Melanocyte of skin (primary cell): ENCODE measurements around the genes RBM46, NPY2R and GASK1B.

DNA sequence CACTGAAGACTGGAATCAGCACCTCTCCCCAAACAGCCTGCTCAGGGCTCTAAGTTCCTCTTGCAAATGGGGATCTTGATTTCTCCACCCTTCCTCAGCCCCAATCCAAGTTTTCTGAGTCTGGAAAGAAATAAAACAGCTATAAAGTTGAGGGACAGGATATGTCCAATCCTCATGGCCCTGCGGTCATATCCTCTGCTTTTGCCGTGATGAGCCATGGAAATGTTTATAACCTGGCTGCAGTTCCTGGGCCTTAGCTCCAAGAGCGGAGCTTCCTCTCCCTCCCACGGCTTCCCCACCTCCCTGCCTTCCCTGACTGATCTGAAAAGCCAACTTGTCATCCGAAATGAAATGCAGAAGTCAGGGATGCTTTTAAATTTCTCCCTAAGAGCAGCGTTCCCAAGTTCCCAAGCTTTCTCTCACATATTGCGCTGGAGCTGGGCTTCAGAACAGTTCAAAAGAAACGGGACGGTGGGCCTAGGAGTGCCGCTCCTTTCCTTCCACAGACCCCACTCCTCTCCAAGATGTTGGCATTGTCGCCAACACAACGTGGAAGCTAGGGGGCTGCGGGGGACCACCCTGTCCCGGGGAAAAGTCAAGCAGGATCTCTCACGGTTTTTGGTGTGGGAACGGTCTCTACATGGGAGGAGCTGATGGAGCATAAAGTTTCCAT is 221.6 kb upstream of the SFRP2 start:
- CAGE, long polyA plus RNA, 2 experiments, result no peak in any of the 2 experiments

- CAGE, long polyA plus RNA, 2 experiments, result no peak in any of the 2 experiments
Observed at GRCh38 chr4:154043750-154044294, 254.9 kb upstream of the SFRP2 start.

DNA sequence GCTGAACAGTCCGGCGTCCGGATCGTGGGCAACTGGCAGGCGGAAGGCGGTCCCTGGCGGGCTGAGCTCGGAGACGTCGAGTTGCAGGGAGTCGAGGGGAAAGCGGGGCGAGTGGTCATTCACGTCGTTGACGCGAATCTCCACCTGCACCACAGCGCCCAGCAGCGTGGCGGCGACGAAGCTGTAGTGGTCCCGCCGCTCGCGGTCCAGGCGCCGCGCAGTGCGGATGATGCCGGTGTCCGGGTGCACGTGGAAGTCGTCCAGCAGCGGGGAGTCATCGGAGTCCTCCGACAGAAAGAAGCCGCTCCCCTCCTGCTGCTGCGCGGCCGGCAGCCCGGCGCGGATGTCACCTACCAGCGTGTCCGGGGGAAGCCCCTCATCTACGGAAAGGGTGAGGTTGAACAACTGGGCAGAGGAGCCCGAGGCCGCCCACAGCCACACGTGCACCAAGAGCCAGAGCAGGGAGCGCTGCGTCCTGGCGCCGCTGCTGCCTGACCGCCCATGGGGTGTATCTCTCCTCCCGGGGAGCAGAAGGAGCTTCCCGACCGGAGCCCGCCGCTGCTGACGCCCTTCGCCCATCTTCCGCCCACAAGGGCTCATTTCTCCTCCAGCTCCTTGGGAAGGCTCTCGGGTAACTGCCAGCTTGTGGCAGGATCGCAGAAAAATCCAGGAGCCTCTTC is 703 bp downstream of the DCHS2 start:
- CAGE, long polyA plus RNA, 2 experiments, result no peak in any of the 2 experiments

DNA sequence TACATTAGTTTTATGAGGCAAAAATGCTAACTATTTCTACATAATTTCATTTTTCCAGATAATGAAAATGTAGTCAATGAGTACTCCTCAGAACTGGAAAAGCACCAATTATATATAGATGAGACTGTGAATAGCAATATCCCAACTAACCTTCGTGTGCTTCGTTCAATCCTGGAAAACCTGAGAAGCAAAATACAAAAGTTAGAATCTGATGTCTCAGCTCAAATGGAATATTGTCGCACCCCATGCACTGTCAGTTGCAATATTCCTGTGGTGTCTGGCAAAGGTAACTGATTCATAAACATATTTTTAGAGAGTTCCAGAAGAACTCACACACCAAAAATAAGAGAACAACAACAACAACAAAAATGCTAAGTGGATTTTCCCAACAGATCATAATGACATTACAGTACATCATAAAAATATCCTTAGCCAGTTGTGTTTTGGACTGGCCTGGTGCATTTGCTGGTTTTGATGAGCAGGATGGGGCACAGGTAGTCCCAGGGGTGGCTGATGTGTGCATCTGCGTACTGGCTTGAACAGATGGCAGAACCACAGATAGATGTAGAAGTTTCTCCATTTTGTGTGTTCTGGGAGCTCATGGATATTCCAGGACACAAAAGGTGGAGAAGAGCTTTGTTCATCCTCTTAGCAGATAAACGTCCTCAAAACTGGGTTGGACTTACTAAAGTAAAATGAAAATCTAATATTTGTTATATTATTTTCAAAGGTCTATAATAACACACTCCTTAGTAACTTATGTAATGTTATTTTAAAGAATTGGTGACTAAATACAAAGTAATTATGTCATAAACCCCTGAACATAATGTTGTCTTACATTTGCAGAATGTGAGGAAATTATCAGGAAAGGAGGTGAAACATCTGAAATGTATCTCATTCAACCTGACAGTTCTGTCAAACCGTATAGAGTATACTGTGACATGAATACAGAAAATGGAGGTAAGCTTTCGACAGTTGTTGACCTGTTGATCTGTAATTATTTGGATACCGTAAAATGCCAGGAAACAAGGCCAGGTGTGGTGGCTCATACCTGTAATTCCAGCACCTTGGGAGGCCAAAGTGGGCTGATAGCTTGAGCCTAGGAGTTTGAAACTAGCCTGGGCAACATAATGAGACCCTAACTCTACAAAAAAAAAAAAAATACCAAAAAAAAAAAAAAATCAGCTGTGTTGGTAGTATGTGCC is 5.1 kb downstream of the FGB start:
- CAGE, long polyA plus RNA, 2 experiments, result no peak in any of the 2 experiments

DNA sequence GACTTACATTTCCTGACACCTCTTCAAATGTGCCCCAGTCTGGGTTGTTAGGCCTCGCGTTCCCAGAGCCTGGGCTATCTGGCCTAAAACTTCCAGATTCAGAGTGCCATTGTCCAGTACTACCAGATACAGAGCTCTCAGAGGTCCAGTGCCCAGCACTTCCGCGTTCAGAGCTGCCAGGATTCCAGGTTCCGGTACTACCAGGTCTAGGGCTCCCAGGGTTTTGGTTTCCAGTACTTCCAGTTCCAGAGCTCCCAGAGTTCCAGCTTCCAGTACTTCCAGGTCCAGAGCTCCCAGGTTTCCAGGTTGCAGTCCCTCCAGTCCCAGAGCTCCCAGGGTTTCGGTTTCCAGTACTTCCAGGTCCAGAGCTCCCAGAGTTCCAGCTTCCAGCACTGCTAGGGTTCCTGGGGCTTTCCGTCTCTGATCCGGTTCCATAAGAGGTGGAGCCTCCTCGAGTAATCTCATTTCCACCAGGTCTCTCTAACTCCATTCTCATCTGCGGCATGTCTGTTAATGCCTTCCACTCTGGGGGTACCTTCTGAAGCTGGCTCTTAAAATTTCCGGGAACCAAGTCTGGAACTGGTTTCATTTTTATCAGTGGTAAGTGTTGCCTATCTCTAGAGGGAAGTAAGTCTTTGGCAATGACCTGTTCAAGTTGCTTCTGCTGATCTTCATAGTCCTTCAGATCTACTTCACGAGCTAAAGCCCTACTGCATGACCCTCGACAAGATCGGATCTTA is 4.2 kb downstream of the FGA start:
- CAGE, long polyA plus RNA, 2 experiments, result no peak in any of the 2 experiments

DNA sequence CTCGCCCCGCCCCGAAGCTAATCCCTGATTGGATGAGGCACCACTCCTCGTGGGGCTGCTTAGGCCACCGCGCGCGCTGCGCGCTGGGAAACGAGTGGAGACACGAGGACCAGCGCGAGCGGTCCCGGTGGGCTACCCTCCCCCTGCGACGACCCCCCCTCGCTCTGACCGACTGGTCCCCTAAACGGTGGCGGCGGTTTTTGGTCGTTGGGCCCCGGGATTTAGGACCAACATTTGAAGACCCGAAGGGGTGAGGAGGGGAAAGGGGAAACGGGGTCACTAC is at the start of gene RBM46:
TSS of gene RBM46 (plus strand) at position 86 of the 283 bp plus-strand sequence.
- CAGE, long polyA plus RNA, 2 experiments, result no peak in any of the 2 experiments

GRCh38 chr4:155208270-155209244 is at the start of gene NPY2R:
Gene NPY2R (plus strand): TSS chr4:155208636.
- CAGE, long polyA plus RNA, 2 experiments, result no peak in any of the 2 experiments

GRCh38 chr4:155352713-155353162 is 24.0 kb downstream of the MAP9 start:
- CAGE, long polyA plus RNA, 2 experiments, result no peak in any of the 2 experiments

GRCh38 chr4:155544396-155544817 is 122.2 kb upstream of the GUCY1A1 start:
- CAGE, long polyA plus RNA, 2 experiments, result no peak in any of the 2 experiments

- CAGE, long polyA plus RNA, 2 experiments, result no peak in any of the 2 experiments
Observed at GRCh38 chr4:155953006-155953417, 654 bp downstream of the CTSO start.

- CAGE, long polyA plus RNA, 2 experiments, result no peak in any of the 2 experiments
Observed at GRCh38 chr4:156957961-156958827, 13.4 kb downstream of the PDGFC start.

DNA sequence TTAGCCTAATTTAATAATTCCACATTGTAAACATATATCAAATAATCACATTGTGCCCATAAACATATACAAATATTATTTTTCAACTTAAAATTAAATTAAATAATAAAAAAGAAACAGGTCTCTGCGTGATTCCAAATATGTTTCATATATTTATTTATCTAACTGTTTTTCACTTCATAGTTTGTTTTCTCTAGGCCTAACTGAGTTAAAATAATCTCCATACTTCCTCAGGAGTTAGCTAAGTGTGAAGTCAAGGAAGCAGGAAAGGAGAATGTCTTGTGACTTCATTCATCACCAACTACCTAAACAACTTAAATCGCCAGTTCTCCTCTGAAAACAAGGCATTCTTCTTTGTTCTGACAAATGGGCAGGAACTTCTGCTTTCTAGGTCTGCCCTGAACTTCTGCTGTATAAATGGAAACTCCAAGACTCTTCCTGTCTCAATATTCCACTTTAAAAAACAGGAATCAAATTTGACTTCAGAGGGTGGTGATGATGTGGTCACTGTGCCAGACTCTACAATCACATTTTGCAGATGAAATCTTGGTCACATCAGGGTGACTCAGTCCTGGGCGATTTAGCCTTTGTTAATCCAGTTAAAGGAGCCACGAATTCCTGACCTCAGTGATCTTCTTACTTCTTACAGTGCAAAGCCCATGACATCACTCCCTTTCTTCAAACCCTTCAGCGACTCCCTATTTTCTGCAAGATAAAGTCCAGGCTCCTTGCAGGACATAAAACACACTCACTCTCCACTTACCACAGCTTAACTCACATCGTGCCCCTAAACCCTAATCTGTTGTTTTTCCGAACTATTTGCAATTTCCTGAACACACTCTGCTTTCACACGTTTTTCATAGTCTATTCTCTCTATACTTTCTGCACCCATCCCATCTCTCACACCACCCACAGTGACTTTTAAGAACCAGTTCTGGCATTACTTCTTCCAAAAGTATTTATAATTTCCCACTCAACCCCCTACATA is 11.3 kb downstream of the GASK1B start:
- CAGE, long polyA plus RNA, 2 experiments, result no peak in any of the 2 experiments

DNA sequence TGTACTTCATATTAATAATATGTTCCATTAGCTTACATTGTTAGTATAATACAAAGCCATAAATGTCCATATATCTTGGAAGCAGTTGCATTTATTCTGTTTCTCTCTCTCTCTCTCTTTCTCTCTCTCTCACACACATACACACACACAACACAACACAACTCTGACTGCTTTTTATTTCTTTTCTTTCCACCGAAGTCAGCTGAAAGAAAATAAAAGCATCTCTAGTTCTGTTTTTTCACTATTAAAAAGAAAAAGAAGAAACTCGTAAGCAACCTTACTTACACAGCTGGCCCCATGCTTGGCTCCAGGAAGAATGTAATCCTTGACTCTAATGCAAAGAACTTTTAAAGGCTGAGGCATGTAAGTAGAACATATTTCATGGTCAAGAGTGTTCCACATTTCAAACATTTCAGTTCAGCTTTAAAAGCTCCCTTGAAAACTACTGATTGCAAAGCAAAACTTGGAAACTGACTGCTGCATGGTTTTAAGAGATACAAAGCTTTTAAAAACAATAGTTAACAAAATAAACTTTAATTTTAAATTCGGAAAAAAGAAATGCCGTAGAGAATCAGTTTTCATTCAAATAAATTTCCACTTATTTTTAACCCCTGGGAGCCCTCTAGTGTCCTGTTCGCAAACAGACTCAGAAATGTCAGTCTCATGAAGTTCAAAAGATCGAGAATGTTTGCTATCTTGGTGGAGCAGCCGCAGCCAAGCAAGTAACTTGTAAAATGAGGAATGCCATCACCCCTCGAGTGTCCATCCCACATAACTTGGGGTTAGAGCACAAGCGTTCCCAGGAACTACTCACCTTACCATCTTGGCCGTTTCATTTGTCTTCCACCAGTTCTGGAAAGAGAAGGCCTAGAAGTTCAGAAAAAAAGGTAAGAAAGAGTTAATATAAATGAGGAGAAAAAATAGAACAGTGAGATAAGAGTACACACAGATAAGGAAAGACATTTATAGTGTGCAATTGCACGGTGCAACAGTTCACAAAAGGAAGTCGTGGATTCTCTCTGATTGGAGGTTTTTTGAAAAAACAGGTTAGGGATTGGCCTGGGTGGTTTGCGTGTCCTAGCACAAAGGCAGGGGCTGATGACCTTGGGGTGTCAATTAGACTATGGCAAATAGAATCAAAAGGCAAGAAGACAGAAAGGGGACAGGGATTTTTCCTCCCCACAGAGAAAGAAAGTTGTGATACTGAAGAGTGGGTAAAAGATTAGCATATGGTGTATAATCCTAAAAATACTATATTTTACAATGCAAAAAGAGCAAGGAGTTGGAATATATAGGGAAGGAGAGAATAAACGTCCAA is at the start of gene GASK1B:
TSS of gene GASK1B (minus strand) at position 972 of the 1,318 bp plus-strand sequence.
- CAGE, long polyA plus RNA, 2 experiments, result no peak in any of the 2 experiments

GRCh38 chr4:158670615-158671756 is 701 bp downstream of the C4orf46 start:
- CAGE, long polyA plus RNA, 2 experiments, result no peak in any of the 2 experiments

DNA sequence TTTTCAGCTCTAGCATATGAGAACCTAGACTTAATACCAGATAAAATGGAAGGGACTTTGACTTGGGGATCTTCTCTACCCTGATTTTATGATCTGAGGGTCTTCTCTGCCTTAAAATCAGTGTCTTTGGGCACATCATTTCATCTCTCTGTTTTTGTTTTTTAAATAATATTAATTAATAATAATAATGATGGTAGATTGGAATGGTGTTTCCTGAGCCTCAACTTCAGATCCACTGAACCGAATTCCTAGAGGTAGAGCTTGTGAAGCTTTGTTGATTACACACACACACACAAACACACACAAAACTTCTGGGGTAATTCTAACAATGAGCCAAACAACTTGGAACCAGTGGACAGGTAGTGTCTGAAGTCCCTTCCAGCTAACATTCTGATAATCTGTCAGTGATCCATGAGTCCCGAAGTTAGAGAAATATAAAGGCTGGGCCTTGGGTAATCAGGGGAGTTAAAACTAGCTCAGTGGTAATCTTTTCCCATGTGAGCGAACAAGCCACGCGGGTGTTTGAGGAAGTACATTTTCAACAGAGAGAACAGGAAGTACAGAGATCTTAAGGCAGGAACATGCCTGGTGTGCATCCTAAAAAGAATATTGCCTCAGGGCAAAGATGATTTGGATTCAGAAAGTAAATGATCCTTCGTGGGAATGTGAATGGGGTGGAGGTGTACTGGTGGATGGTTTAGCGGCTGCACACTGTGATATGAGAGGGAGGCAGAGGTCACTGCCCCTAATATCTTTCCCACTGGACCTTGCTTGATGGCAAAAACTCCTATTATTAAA is 42.8 kb downstream of the FNIP2 start:
- CAGE, long polyA plus RNA, 2 experiments, result no peak in any of the 2 experiments

DNA sequence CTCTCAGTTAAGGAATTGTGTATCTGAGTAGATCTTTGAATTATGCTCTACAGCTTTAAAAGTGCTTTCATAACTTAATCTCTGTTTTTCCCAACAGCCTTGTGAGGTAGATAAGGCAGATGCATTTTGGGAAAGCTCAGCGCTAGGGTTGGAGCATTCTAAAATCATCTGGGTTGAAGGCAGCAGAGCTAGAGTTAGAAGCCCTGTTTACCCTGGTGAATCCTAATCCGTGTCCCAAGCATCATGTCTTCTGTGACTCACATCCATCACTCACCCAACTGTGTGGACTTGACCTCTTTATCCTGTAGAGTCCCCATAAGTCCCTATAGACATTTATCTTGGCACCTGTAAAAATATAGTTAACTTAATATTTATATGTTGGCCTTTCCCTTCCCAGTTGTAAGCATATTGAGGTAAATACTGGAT is 49.9 kb downstream of the FNIP2 start:
- CAGE, long polyA plus RNA, 2 experiments, result no peak in any of the 2 experiments

- CAGE, long polyA plus RNA, 2 experiments, result no peak in any of the 2 experiments
Observed at GRCh38 chr4:158820163-158820981, 51.5 kb downstream of the FNIP2 start.

- CAGE, long polyA plus RNA, 2 experiments, result no peak in any of the 2 experiments
Observed at GRCh38 chr4:158896059-158896450, 127.2 kb downstream of the FNIP2 start.

GRCh38 chr4:158936207-158936657 is 98.8 kb downstream of the C4orf45 start:
- CAGE, long polyA plus RNA, 2 experiments, result no peak in any of the 2 experiments

DNA sequence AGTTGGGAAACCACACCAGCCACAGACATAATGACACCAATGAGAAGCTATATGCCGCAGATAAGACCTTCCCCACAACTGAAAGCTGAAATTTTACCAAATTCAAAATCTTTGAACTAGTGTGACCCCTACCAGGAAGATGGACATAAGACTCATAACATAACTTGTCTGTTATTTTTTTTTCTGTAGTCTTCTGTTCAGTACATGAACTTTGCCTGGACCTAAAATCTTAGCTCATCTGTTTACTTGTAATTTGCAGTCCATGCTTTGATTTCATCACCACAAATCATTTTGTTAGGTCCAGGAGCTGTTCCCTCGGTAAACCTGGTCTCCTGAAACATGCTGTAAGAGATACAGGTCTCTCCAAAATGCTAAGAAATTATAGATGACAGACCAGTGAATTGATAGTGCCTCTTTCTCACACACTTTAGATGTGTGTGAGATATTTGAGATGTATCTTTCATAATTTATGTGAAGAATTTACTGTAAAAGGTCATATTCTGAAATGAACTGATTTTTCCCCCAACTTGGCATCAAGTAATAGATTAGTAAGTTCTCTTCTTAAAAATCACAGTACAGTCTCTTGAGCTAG is 89.3 kb downstream of the C4orf45 start:
- CAGE, long polyA plus RNA, 2 experiments, result no peak in any of the 2 experiments